SP-49 (cell line): Measurements from ENCODE around the genes OTUD7A, ARHGAP11A, FMN1 and CHRM5.

- PRO-cap = no peak
These were observed 32.9 kb upstream of the MTMR10 start for GRCh38 chr15:31024139-31024937.

DNA sequence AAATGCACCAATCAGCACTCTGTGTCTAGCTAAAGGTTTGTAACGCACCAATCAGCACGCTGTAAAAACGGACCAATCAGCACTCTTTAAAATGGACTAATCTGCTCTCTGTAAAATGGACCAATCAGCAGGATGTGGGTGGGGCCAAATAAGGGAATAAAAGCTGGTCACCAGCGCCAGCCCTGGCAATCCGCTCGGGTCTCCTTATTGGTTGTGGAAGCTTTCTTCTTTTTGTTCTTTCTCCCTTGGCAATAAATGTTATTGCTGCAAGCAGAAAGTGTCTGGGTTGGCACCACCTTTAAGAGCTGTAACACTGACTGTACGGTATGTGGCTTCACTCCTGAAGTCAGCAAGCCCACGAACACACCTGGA, 13.4 kb downstream of the TRPM1 start:
- PRO-cap = no peak

- PRO-cap = no peak
These were observed 56.1 kb upstream of the TRPM1 start for GRCh38 chr15:31157622-31158034.

- PRO-cap = no peak
These were observed 13.2 kb downstream of the KLF13 start for GRCh38 chr15:31339546-31340450.

- PRO-cap = bidirectional peak, plus-strand start at chr15:31346740, minus-strand start at chr15:31346637
These were observed 20.3 kb downstream of the KLF13 start for GRCh38 chr15:31346511-31347703.

DNA sequence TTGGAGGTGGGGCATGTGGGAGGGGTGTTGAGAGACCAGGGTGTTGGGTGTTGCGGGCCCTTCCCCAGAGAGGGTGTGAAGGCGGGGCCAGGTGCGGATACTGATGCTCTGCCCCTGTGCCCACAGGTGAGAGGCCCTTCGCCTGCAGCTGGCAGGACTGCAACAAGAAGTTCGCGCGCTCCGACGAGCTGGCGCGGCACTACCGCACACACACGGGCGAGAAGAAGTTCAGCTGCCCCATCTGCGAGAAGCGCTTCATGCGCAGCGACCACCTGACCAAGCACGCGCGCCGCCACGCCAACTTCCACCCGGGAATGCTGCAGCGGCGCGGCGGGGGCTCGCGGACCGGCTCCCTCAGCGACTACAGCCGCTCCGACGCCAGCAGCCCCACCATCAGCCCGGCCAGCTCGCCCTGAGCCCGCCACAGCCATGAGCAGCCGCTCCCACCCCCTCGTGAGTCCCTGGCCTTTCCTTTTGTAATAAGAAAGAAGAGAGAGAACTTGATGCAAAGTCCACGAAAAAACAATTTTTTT, 45.3 kb downstream of the KLF13 start:
- PRO-cap = no peak

DNA sequence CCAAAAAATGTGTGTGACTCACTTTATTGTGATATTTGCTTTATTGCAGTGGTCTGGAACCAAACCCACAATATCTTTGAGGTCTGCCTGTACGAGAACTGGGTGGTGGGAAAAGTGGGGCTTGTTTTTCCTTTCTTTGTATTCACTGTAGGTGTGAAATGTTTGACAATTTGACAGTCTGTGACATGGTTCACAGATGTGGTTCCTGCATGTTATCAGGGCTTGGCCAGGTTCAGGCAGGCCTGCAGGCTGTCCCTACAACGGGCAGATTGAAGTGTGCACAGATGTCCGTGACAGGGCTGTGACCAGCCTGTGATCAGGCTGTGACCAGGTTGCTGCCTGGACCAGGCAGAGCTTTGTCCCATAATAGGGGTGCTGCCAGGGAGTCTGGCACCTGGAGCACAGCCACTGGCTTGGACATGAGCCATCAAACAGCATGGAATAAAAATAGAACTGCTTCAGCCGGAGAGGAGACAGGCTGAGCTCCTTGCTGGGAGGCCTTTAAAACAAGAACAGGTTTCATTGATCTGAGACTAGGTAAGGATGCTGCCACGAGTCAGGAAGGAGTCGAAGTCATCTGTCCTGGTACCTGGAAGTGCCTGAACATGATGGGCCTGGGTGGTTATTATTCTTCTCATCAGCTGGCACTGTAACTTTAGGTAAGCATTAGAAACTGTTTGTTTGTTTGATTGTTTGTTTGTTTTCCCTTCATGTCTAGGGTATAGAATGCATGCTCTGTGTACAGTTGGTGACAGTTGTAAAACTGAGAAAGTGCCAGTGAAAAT, 61.1 kb downstream of the KLF13 start:
- PRO-cap = no peak

GRCh38 chr15:31447999-31448455, 121.4 kb downstream of the KLF13 start:
- PRO-cap = no peak

DNA sequence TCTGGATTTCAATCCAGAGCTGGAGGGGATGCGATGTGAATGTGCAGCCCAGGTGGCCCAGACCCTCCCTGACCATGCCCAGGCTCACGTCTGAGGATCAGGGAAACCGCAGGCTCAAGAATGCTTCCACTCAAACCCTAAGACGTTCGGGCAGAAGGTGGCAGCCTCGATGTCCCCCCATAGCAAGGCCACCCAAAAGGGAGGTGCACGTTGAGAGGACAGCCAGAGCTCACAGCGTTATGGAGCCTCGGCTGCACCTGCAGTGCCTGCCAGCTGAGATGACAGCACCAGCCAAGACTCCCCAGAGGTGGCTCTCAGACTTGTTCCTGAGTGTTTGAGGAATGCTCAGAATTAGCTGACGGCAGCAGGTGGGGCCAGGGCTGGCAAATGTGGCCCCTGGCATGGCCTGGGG, 177.7 kb downstream of the KLF13 start:
- PRO-cap = no peak

GRCh38 chr15:31870327-31871243, at the start of gene OTUD7A:
Gene OTUD7A, minus strand, starts transcription at chr15:31870673.
- PRO-cap = no peak

GRCh38 chr15:32029859-32030198, 486 bp upstream of the CHRNA7 start:
- PRO-cap = no peak

DNA sequence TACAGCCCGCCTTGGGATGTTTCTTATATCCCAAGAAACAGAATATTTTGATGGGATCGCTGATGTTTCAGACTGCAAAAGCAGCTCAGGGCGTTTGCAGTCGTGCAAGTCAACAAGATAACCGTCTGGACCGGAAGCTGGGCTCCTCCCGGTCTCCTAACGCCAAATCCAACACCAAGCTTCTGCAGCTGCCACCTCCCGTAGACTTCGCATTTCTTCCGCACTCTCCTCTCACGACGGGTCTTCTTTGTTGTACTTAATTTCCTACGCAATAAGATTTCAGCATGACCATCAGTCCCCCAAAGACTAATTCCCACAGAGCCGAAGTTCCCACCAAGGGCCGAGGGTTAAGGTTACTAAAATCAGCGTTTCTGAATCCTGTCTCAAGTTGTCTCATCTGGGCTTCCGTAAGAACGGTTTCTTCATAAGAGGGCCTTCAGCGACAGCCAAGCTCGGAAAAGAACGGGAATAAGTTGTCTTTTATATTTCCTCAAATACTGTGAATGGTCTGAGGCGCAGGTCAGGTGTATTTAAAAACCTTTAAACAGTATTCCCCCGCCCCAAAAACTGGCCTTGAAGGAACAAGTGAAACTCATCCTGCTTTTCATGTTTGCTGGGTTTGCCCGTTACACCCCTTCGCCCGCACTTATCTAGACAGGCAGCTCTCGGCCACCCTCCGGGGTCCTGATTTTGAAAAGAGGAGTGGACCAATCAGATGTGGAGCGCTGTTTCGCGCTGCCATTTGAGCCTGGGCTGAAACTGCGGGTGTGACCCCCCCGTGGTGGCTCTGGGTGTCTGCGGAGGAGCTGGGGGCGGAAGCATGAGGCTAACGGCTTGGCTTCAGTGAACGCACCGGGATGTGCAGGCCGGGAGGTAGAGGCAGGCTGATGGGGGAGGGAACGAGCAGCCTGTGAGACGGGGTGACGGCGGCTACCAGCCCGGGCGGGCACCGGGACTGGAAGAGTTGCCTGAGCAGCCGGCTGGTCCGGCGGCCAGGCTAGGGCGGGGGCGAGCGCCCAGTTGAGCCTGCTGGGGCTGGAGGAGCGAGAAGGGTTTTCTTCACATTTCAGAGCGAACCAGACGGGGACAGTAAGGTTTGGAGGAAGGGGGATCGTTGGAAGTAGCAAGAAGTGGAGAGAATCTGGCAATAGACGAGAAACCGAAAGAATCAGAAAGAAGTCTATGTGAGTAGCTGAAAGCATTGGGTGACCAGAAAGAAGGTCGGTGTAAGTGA, at the start of gene ARHGAP11A:
Gene ARHGAP11A (plus strand): TSS at position 770 of the 1,234 bp plus-strand sequence.
- PRO-cap = bidirectional peak, plus-strand start at position 792 of the sequence, minus-strand start at position 652 of the sequence

GRCh38 chr15:32684275-32684739, 33.5 kb upstream of the GREM1 start:
- PRO-cap = no peak

GRCh38 chr15:33194628-33195641, at the start of gene FMN1:
Gene FMN1, minus strand, starts transcription at chr15:33194714.
- PRO-cap = no peak

DNA sequence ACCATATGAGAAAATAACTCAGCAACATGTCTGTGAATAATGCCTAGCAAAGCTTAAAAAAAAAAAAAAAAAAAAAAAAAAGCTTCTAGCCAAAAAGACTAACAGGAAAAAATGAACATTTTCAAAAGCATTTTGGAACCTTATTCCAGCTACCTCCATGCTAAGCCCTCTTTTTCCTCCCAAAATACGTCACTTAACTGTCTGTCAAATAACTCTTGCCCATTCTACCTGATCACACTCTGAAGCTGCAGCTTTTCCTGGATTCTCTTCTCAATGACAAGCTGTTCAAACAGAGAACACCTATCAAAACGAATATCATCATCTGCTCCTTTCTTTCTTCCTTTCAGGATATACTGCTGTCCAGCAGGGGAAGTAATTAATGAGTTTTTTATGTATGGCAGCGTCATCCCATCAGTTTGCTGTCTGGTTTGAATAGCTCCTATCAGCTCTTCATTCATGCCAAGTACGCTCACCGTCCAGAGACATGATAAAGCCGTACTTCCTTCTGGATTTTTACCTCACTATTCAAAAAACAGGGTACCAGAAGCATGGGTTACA, at the start of gene CHRM5:
Gene CHRM5 (plus strand): TSS at position 453 of the 558 bp plus-strand sequence.
- PRO-cap = no peak

DNA sequence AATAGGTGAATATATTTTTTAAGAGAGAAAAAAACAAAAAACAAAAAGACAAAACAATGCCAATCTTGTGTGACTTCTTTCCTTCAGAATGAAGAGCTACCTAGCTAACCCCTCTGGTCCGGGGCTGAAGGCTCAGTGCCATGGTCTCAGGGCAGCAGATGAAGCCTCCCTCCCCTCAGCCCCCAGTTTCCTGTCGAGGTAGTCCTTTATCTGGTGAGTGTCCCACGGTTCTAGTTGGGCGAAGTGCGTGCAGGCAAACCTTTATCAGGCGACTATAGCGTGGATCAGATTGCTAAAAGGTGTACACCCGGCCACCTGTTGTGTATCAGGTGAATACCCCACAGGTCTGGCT, 725 bp downstream of the SLC12A6 start:
- PRO-cap = no peak

GRCh38 chr15:34337232-34337597, 366 bp downstream of the SLC12A6 start:
- PRO-cap = no peak

GRCh38 chr15:34653969-34655035, 70.9 kb upstream of the GOLGA8B start:
- PRO-cap = no peak

GRCh38 chr15:34986805-34987044, 1.4 kb downstream of the ZNF770 start:
- PRO-cap = no peak

- PRO-cap = no peak
These were observed 78.1 kb upstream of the NANOGP8 start for GRCh38 chr15:35163151-35163582.